Melanocyte of skin (primary cell): ENCODE measurements around a stretch of chr12.

DNA sequence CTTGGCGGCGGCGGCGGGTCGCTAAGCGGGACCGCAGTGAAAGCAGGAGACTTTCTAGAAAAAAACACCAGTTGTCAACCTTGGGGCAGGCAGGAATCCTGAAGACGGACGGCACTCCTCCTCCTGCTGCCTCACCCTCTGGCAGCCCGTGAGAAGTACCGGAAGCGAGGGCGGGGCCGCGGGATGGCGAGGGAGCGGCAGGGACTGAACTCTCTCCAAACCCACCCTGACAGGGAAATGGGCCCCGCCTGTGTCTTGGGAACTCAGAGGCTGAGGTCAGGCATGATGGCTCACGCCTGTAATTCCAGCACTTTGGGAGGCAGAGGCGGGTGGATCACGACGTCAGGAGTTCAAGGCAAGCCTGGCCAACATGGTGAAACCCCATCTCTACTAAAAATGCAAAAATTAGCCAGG lies 6.2 kb downstream of the GAPDH start:
- CAGE, long polyA plus RNA, 2 experiments = no peak in any of the 2 experiments

DNA sequence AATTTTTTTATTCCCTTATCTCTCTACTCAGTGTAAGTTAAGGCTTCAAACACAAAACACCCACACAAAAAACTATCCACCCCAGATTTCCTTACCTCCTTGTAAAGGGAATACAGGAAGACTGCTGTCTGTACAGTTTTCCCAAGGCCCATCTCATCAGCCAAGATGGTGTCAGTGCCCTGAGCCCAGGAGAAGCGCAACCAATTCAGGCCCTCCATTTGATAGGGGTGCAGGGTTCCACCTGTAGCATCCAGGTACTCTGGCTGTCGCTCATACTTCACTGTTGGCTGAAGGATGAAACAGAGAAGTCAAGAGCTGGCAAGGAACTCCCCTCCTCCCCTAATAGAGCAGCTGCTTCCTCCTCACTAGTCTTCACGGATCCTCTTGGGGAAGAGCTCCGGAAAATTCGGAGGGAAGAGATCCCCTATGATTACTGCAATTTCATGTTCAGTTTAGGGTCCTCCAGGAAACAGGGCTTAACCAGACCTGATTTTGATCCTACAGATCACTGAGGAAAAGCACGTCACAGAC lies 12.8 kb downstream of the CHD4 start:
- CAGE, long polyA plus RNA, 2 experiments = no peak in any of the 2 experiments

GRCh38 chr12:6600486-6601101 lies 6.6 kb downstream of the CHD4 start:
- CAGE, long polyA plus RNA, 2 experiments = no peak in any of the 2 experiments

- CAGE, long polyA plus RNA, 2 experiments = no peak in any of the 2 experiments
These were observed 5.6 kb upstream of the CHD4 start for GRCh38 chr12:6612581-6613445.

- CAGE, long polyA plus RNA, 2 experiments = no peak in any of the 2 experiments
These were observed 715 bp downstream of the COPS7A start for GRCh38 chr12:6724430-6725092.

DNA sequence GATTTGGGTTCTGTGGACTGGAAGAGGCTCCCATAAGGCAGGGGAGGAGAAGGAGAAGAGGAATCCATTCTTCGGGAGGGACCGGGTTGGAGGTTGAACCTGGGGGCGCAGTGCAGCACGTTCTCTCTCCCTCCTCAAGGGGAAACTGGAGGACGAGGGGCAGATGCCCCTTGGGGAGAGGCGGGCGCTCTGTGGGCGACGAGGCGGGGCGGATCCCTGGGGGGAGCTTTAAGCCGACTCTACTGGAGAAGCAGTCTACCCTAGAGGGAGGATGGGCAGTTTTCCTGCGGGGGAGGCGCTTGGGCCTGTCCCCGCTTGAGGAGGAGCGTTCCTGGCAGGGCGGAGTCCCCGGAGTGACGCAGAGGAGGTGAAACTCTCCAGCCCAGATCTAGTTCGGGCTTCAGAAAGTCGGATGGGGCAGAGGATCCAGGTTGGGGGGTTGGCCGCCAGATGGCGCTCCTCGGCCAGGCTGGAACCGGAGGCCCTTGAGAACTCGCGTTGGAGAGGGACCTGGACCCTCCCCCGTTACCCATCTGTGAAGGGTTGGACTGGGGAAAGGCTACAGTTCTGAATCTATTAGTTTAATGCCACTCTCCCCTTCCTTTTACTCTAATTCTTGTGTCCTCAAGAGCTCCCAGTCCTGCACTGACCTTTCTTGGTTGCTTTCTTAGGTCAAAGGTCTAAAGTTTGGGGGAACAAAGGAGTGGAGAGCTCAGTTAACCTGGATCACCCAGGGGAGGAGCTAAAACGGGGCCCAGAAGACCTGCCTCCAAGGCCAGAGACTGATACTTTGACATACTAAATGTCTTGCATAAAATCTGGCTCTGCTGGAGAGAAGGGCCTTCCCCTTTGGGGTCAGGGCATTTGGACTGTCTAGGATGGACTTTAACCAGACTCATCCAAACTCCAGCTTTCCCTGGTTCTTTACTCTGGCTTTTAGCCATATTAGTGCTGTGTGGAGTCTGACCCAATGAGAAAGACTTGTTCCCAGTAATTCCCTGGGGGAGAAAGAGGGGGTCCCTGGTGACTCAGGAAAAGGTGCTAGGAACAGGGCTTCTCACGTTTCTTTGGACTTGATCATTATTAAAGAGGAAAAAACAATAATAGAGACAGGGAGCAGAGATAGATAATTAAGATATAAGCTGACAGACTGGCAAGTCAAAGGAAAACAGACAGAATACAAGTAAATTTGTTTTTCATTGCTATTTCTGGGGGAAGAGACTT lies 797 bp upstream of the MLF2 start:
- CAGE, long polyA plus RNA, 2 experiments = no peak in any of the 2 experiments

DNA sequence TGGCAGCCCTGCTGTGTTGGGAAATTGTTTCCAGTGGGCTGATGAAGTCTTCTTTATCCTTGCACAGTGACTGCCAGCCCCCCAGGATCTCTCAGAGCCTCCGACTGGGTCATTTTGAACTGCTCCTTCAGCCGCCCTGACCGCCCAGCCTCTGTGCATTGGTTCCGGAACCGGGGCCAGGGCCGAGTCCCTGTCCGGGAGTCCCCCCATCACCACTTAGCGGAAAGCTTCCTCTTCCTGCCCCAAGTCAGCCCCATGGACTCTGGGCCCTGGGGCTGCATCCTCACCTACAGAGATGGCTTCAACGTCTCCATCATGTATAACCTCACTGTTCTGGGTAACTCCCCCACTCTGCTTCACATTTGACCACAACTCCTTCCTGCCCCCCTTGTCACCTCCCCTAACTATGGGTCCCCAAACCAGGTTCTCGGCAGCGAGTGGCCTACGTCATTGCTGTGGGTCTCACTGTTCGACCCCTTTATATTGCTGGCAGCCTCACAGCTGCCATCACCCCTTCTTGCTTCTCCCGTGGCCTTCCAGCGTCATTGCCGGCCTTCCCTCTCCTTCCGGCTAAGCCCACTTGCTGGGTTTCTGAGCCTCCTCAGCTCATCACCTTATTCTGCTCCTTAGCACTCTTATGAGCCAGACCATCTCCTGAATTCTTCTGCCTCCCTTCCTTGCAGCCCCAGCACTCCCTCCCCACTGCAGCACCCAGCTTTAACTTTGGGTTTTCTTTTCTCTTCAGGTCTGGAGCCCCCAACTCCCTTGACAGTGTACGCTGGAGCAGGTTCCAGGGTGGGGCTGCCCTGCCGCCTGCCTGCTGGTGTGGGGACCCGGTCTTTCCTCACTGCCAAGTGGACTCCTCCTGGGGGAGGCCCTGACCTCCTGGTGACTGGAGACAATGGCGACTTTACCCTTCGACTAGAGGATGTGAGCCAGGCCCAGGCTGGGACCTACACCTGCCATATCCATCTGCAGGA lies 2.5 kb downstream of the LAG3 start:
- CAGE, long polyA plus RNA, 2 experiments = no peak in any of the 2 experiments

GRCh38 chr12:6836721-6837715 lies 3.7 kb upstream of the GNB3 start:
- CAGE, long polyA plus RNA, 2 experiments = no peak in any of the 2 experiments

GRCh38 chr12:6841100-6841716 lies 483 bp downstream of the GNB3 start:
- CAGE, long polyA plus RNA, 2 experiments = no peak in any of the 2 experiments

- CAGE, long polyA plus RNA, 2 experiments = no peak in any of the 2 experiments
These were observed 1.5 kb downstream of the TPI1 start for GRCh38 chr12:6868466-6869513.

DNA sequence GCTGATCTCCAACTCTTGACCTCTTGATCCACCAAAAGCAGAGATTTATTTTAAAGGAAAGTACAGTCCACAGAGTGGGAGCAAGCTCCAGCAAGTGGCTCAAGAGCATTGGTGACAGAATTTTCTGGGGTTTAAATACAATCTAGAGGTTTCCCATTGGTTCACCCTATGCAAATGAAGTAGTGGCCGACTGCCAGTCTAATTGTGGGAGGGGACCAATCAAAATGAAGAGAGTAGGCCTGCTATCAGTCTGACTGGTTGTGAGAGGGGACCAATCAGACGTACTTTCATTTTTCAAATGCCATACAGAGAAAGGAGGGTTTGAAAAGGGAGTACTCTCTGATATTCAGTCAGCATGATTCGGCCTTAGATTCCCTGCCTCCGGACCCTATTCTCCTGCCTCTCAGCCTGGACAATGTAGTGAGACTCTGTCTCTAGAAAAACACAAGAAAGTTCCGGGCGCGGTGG lies 3.8 kb upstream of the LRRC23 start:
- CAGE, long polyA plus RNA, 2 experiments = no peak in any of the 2 experiments

- CAGE, long polyA plus RNA, 2 experiments = no peak in any of the 2 experiments
These were observed 7.1 kb downstream of the PHB2 start for GRCh38 chr12:6963442-6963685.

- CAGE, long polyA plus RNA, 2 experiments = no peak in any of the 2 experiments
These were observed 17.5 kb downstream of the EMG1 start for GRCh38 chr12:6988028-6988771.

GRCh38 chr12:7010086-7010584 lies 8.1 kb downstream of the LPCAT3 start:
- CAGE, long polyA plus RNA, 2 experiments = no peak in any of the 2 experiments

DNA sequence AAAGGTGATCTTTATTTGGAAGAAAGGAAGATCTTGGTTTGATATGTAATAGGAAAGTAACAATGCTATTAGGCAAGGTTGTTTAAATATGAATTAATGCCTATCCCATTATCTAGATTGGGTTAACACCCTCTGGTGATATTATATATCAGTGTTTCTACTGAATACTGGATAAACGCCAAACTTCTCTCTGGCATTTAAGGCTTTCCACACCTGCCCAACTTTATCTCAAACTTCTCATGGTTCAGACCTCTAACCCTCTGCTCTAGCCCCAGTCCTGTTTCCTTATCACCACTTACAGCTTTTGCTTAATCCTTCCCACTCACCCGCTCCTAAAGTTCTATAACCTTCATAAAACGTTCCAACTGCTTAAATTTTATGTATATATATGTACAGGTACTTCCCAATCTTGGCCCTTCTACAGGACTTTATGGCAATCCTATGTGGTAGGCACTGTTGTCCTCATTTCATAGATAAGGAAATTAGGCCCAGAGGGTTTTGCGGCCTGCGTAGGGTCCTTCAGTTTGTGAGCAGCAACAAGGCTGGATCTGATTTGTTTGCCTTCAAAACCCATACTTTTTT lies 1.3 kb downstream of the LPCAT3 start:
- CAGE, long polyA plus RNA, 2 experiments = no peak in any of the 2 experiments

GRCh38 chr12:7080065-7081066 lies 11.9 kb downstream of the C1R start:
- CAGE, long polyA plus RNA, 2 experiments = no peak in any of the 2 experiments

- CAGE, long polyA plus RNA, 2 experiments = no peak in any of the 2 experiments
These were observed 1.8 kb upstream of the C1R start for GRCh38 chr12:7093682-7094714.

- CAGE, long polyA plus RNA, 2 experiments = no peak in any of the 2 experiments
These were observed 3.3 kb downstream of the RBP5 start for GRCh38 chr12:7125009-7126234.

DNA sequence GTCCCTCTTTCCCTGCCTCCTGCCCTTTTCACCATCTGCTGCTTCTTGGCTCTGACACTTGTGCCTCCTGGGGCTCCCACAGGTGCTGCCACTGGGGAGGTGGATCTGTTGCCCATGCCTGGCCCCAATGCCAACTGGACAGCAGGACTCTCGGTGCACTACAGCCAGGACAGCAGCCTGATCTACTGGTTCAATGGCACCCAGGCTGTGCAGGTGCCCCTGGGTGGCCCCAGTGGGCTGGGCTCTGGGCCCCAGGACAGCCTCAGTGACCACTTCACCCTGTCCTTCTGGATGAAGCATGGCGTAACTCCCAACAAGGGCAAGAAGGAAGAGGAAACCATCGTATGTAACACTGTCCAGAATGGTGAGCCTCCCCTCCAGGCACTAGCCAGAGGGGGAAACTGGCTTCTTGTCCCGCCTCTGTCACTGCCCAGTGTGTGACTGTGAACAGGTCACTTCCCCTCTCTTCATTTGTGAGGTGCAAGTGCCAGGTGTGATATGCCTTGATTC lies 6.6 kb downstream of the CLSTN3 start:
- CAGE, long polyA plus RNA, 2 experiments = no peak in any of the 2 experiments

GRCh38 chr12:7197891-7198241 lies 8.4 kb downstream of the PEX5 start:
- CAGE, long polyA plus RNA, 2 experiments = no peak in any of the 2 experiments